CMK (cell line): Measurements from ENCODE around the gene TACSTD2.

DNA sequence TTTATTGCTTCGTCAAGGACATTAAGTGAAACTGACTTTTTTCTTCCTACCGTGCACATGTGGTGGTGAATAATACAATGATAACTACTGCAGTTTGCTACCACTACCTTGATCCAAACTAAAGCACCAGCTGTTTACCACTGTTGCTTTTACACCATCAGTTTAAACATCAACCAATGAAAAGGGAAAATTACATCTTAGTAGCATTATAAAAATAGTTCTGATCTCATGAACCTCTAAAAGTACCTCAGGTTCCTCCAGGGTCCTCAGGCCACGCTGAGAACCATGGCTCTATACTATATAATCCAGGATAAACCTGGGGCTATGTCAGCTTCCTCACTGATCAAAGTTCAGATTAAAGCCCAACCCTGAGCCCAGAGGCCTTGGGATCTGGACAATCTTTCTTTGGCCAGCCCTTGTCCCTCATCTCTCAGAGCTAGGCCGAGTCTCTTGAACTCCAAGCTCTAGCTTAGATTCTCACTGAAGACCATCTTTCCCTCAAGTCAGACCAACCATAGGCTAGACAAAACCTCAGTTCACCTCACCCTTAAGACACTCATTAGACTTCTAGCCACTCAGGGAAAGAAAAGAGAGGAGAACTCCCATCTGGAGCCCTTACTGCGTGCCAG, 168.4 kb downstream of the PLPP3 start:
- RRBS: no CpG with 5 or more reads among the region's 5 CpGs

DNA sequence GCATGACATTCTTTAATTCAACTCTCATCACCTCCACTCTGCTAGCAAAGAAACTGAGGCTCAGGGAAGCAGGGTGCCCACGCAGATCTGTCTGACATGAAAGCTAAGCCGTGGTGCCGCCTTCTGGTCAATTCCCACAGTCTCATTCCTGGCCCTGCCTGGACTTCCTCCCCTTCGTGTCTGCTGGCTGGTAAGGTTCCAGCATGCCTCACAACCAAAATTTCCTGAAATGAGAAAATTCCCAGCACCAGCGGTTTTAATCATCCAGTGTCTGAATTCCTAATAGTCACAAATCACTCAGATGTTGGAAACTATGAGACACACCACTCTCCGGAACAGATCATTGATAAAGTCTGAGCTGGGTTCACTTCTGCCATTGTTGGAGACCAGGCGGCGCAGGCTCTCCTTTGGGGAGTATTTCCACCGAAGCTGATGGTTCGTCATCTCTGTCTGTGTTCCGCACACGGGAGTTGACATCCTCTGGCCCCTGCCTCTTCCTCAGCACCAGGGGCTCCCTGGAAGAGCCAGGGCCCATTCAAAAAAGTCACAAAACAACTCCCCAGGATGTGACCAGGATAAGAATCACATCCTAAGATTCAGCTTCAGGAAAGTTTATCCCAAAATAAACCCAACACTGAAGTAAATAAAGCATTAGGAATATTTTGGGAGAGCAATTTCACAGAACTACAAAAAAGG, 167.7 kb downstream of the PLPP3 start:
- RRBS: no CpG with 5 or more reads among the region's 12 CpGs

GRCh38 chr1:56457678-56458403, 121.5 kb downstream of the PLPP3 start:
- RRBS: no CpG with 5 or more reads among the region's 10 CpGs

DNA sequence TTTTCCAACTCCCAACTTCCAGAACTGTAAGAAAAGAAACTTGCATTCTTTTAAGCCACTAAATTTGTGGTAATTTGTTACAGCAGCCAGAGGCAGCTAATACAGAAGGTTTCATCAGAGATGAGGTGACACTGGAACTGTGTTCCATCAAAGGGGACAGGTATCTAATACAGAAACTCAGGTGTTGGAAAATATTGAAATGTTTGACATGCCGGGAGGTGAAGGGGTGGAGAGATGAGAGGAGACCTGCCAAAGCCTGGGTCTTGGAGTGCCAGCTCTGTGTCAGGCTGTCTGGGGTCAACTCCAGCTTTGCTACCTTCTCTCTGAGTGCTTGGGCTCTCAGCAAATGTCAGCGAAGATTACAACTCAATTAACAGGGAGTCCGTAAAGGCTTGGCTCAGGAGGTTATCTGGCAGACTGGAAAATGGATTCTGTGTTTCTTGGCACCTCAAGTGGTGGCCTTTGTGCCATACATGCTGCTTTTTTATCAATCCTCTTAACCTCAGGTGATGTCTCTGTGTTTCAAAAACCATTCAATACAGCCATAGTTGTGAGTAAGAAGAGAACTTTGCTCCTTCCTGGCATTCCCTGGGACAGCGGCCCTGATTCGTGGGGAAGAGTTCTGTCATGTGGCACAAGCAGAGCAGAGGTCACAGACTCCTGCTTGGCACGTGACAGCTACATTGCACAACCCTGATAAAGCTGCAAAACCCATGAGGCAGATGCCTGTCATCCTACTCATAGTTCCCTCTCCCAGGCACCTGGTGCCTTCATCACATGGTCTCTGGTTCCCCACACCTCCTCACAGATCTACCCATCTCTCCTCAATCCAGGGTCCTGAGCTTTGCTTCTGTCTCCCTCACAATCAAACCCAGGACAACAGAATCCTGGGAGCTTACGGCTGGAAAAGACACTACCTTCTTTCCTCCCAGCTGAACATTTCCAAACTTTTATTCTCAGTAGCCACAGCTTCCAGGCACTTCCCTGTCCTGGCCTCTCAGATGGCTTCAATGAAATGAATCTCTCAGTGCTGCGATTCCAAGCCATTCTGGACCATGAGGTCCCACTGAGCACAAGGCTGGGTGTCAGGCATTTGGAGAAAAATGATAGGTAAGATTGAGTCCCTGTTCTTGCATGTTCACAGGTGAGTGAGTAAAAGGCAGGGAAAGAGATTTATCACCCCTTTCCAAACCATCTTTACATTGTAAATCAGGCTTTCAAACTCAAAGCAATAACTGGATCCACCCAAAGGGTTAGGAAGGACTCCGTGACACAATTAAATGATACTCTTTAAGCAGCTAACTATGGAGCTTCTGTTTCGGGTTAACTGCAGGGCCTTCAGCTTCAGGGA, 70.9 kb downstream of the PLPP3 start:
- RRBS: no CpG with 5 or more reads among the region's 10 CpGs

- RRBS: no CpG with 5 or more reads among the region's 12 CpGs
Observed at GRCh38 chr1:56511785-56512394, 67.5 kb downstream of the PLPP3 start.

- RRBS: no CpG with 5 or more reads among the region's 8 CpGs
Observed at GRCh38 chr1:56535344-56536519, 43.6 kb downstream of the PLPP3 start.

DNA sequence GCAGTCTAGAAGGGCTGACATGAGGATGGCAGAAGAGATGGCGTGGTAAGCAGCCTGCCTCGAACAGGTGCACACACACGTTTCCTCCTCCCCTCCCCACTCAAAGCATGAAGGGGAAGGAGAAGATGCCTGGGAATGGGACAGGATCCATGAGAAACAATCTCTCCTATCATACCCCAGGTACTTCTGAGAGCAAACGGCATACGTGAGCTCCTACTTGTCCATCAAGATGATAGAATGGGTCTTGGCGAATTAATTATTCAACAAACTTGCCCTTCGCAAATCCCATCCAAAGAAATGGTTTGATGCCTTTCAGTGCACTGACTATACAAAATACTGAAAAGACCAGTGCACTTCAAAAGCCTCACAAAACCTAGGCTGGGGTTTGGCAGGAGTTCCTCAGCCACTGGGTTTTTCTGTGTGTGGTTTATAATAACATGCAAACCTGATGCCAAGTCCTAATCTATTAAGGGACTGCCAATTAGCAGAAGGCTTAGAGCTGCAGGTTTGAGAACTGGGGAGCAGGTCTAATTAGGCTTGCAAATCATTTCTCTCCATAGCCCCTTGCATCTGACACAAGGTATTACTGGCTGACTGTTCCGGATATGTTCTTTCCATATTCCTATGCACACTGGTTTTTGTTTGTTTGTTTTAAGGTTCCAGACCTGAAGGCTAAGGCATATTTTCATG, 27.8 kb downstream of the PLPP3 start:
- RRBS: no CpG with 5 or more reads among the region's 8 CpGs

DNA sequence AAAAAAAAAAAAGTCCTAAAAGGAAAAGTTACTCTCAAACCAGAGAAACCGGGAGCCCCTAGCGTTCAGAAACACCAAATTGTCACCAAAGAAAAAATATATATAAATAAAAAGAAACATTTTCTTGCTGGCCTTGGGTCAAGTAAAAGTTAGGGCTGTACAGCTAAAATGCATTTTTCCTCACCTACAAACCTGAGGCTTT, 267 bp upstream of the PLPP3 start:
- RRBS: no CpG with 5 or more reads among the region's 2 CpGs

GRCh38 chr1:56644496-56644920, 606 bp upstream of the PRKAA2 start:
- RRBS: no CpG with 5 or more reads among the region's 15 CpGs

- RRBS: no CpG with 5 or more reads among the region's 2 CpGs
Observed at GRCh38 chr1:56811315-56811782, 7.9 kb downstream of the FYB2 start.

DNA sequence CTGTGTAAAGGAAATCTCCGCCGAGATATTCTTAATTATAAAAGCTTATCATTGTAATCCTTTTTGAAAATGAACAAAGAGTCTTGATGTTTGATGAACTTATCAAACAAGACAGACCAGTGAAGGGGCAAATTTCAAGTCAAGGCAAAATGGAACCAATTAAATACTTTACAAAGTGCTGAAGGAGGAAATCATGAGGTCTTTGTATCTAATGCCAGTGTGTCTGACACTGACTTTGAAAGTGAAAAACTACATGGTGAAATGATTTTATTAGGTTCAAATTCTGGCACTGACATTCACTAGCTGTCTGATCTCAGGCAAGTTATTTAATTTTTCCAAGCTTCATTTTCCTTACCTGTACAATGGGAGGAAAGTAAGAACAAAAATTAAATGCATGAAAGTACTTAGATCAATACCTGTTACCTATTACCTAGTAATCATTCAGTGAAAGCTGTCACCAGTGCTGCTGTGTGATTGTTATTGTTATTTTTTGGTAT, 1.4 kb downstream of the C8A start:
- RRBS: no CpG with 5 or more reads among the region's 2 CpGs

DNA sequence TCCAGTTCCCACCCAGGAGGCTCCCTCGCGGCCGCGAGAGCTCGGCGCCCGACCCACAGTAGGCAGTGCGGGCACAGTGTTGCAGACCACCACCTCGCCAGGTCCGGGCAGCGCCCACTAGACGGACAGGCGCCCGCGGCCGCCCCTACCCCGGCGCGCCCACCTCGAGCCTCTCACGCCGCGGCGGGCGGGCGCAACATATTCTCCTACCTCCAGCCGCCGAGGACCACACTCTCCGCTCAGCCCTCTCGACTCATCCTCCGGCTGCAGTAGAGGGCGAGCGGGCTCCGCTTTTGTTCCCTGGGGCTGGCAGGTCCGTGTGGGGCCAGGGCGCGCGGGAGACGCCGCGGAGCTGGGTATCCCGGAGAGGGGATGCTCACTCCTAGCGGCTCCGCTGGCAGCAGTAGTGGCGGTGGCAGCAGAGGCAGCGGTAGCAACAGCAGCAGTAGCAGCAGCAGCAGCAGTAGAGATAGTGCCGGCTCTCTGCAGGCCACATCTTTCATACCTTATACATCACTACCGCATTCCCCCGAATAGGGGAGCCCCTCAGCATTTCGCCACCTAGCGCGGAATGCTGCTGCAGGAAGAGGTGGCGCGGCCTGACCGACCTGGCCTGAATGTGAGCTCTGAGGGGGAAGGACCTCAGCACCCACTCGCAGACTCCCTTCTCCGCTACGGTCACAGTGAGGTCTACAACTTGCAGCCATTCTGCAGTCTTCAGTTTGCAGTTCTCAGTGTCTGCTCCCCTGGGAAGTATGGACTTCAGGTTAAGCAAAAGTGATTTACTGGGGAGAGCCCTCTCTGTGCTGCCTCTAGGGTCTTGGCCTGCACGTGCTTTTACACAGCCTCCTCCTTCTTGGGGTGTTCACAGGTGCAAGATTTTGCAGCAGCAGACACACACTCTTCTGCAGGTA, 296.2 kb downstream of the OMA1 start:
- RRBS: 92% methylated on average over 24 of the region's 59 CpGs

- RRBS: no CpG with 5 or more reads among the region's 1 CpG
Observed at GRCh38 chr1:58395391-58395718, 151.2 kb downstream of the OMA1 start.

DNA sequence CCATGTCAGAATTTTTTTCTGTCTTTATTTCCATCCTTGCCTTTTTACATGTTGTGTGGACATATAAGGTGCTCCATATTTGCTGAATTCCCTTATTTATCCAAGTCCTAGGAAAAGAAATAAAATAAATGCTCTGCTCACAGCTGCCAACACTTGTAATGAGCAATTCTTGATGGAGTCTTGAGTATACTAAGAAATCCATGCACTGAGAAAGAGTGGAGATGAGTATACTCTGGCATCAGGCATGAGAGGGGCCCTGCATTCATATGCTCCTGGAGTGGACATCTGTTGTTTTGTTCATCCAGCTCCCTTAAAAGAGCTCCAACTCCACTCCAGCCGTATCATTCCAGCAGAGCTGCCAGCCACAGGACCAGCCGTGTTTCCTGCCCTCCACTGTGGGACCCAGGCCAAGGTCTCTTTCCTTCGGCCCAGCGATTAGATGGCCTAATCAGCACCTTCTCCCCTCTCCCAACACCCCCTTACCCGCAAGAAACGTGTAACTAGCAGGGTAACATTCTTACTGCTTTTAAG, 144.6 kb downstream of the OMA1 start:
- RRBS: no CpG with 5 or more reads among the region's 6 CpGs

- RRBS: 95% methylated on average over 31 of the region's 93 CpGs
Observed at GRCh38 chr1:58576843-58577725, at the start of gene TACSTD2. TACSTD2 (minus strand) TSS chr1:58577252.

- RRBS: no CpG with 5 or more reads among the region's 3 CpGs
Observed at GRCh38 chr1:58659358-58660097, 40.3 kb downstream of the MYSM1 start.

- RRBS: 1% methylated on average over 7 of the region's 22 CpGs
Observed at GRCh38 chr1:58699109-58699903, 556 bp downstream of the MYSM1 start.

DNA sequence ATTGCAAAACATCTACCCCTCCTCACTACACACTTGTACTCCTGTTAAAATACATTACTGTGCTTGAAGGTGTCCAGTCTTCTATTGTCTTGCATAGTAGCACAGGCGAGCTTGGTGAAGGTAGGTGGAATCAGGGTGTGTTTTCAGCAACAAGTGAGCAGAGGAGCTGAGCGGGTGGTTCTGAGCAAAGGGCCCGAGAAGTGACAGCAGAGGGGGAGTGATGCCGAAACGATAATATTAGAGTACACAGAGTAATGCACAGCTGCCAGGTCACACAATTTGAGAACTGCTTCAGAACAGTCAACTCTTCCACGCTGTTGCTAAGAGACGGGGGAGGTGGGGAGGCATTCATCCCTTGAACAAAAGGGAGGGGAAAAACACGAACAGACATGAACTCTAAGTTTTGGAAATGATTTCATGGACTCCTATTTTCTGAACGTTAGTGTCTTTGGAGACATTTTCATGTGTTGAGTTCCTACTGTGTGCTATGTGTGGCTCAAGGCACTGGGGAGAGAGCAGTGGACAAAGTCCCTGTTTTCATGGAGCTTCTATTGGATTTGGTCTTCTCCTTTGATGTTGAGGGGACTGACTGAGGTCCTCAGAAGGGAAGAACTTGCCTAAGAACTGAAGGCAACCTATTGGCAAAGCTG, 30.6 kb downstream of the JUN start:
- RRBS: no CpG with 5 or more reads among the region's 9 CpGs

DNA sequence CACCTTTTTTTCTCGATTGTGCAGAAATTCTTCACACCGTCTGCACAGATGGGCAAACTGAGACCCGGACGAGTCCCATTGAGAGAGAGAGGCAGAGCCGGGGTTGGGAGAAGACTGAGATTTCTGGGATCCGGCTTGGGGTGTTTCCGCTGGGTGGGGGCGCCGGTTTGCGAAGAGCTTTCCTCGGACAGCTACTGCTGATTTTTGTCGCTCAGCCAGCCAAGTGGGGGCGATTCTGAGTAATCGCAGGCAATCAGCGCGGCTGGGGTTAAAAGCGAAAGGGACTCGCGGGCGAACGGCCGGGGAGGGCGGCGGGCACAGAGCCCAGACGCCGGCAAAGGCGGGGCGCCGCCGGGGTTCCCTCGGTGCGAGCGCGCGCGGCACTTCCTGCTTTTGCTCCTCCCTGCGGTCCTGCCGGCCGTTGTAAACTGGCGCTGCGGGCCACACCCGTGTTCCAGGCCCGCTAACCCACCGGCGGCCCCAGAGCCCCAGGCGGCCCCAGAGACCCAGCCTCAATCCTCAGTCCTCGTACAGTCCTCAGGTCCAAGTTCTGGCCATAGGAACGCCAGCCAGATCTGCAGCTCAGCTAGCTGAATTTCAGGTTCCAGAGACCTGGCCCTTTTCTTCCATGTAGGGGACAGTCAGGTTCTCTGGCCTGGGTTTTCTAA, 32.4 kb upstream of the JUN start:
- RRBS: 1% methylated on average over 15 of the region's 48 CpGs